ENCODE measurements around a stretch of chr5.

GRCh38 chr5:139306937-139308456 lies 14.0 kb downstream of the MATR3 start:
- PRO-cap, result no peak

GRCh38 chr5:139318694-139319030 lies 23.0 kb upstream of the PAIP2 start:
- PRO-cap, result no peak

- PRO-cap, result no peak
Measured at GRCh38 chr5:139357222-139357860, 15.7 kb downstream of the PAIP2 start.

DNA sequence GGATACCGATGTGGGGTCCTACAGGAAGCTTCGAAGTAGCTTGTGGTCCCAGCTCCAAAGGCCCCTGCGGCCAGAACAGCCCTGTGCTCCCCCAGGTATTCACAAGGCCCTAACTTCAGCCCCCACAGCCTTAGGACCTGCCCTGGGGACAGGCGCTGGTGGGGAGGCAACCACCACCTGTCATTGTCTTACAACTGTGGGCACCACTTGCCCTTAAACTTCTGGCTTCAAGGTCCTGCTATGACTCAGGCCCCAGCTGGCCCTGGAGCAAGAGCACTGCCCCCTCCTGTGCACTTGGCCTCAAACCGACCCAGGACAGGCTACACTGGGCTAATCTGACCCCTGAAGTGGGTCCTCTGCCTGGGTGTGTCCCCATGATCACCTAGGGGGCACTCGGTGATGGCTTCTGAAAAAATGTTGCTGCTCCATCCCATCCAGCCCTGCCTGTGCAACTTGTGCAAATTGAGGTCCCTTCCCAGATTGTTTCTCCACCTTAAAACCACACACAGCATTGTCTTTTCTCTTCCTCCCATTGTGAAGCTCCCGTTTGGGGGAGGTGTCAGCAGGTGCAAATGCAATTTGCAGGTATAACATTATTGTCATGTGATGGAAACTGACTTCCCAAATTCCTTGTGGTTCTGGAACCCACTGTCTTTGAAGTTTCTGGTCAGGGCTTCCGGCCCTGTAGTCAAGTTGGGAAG lies 1.1 kb upstream of the PROB1 start:
- PRO-cap, result no peak

DNA sequence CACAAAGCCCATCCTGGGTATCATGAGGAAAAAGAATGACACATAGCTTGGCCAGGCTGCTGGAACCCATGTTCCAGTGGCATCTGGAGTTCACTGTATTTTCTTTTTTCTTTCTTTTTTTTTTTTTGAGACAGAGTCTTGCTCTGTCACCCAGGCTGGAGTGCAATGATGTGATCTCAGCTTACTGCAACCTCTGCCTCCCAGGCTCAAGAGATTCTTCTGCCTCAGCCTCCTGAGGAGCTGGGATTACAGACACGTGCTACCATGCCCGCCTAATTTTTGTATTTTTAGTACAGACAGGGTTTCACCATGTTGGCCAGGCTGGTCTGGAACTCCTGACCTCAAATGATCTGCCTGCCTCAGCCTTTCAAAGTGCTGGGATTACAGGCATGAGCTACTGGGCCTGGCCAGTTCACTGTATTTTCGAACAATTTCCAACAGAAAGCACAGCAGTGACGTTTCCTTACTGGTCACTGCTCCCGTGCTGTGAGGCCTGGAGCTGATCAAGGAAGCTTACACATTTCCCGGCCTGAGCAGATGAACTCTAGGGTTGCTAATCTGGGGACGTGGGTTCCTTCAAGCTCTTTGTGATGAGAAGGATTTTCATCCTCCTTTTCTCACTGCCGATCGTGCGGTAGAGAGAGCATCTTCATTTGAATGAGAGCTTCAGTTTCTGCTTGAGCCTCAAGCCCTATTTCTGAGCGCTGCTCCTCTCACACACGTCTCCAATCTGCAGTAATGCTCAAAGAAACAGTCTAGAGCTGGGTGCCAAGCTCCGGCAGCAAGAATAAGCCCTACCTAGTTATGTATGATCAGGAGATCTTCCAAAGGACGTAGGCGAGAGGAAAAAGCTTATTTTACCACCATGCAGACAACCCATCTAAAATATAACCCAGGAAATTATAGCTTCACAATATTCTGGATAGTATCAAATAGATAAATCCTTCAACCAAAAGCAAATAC lies 7.1 kb upstream of the SPATA24 start:
- PRO-cap, result no peak

DNA sequence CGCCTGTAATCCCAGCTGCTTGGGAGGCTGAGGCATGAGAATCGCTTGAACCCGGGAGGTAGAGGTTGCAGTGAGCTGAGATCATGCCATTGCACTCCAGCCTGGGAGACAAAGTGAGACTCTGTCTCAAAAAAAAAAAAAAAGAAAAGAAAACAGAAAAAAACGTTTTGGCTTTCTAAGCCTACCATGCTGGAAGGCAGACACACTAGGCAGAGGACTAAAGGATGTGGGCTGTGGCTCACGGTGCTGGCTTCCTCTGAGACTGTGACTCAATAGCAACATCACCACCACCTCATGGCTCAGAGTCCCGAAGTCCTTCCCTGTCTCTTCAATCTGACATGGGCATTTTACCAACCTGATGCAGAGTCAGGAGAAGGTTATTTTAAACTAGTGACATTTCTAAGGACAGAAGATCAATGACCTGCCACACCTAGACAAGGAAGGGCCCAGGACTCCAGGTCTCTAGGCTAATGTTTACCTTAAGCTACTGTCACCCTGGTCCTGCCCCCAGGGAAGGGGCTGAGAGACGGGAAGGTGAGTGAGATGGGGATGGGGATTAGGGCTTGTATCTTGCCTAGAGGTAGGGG lies 3.7 kb downstream of the ECSCR start:
- PRO-cap, result no peak

- PRO-cap, result no peak
Measured at GRCh38 chr5:139478554-139479184, 3.9 kb downstream of the STING1 start.

GRCh38 chr5:139637260-139638104 lies 10.7 kb upstream of the CXXC5 start:
- PRO-cap, result bidirectional peak, plus-strand start at chr5:139637652, minus-strand start at chr5:139637493; bidirectional peak, plus-strand start at chr5:139637765, minus-strand start at chr5:139637788; bidirectional peak, plus-strand start at chr5:139637896, minus-strand start at chr5:139637905

DNA sequence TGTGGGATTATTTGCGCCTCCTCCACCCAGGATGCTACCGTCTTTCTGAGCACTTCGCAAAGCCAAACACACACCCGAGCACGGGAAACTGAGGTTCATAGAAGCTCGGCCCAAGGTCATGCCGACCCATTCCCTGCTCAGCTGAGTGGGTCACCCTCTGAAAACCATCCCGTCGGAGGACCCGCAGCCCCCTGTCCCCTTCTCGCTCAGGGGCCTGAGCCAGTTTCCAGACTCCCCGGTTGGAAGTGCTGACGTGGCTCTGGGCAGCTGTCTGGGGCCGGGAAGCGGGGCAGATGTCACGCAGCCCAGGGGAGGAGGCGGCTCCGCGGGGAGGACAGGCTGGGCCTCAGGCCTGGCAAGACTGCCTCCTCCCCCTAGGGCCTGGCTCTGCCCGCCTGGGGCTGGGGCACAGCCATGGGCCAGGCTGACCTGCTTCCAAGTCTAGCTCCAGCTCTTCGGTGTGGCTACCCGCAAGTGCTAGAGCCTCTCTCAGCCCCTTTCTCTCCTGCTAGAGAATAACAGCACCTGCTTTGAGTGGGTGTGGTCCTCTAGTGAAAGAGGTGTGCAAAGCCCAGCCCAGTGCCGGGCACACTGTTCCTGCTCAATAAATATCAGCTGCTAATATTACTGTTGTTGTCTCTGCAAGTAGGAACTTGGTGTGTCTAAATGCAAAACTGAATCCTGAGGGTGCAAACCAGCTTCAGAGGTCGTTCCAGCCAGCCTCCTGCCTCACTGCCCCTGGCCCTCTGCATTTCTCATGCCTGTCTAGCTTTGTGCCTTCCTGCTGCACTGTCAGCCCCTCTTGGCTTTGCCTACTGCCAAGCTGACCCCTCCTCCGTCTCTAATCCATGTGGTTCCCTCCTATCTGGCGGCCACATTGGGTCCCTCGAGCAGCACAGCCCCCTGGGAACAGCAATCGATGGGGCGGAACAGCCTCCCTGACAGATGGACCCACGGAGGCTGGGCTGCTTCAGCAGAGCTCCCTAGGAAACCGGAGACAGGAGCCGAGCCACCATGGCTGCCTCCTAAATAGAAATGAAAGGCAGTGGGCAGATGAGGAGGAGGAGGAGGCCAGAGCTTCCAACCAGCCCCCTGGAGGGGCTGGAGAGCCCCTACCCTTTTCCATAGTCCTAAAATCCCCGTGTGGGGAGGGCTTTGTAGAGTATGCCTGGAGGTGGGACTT lies 9.7 kb upstream of the CXXC5 start:
- PRO-cap, result bidirectional peak, plus-strand start at position 320 of the sequence, minus-strand start at position 226 of the sequence; bidirectional peak, plus-strand start at position 409 of the sequence, minus-strand start at position 491 of the sequence; bidirectional peak, plus-strand start at position 976 of the sequence, minus-strand start at position 775 of the sequence

DNA sequence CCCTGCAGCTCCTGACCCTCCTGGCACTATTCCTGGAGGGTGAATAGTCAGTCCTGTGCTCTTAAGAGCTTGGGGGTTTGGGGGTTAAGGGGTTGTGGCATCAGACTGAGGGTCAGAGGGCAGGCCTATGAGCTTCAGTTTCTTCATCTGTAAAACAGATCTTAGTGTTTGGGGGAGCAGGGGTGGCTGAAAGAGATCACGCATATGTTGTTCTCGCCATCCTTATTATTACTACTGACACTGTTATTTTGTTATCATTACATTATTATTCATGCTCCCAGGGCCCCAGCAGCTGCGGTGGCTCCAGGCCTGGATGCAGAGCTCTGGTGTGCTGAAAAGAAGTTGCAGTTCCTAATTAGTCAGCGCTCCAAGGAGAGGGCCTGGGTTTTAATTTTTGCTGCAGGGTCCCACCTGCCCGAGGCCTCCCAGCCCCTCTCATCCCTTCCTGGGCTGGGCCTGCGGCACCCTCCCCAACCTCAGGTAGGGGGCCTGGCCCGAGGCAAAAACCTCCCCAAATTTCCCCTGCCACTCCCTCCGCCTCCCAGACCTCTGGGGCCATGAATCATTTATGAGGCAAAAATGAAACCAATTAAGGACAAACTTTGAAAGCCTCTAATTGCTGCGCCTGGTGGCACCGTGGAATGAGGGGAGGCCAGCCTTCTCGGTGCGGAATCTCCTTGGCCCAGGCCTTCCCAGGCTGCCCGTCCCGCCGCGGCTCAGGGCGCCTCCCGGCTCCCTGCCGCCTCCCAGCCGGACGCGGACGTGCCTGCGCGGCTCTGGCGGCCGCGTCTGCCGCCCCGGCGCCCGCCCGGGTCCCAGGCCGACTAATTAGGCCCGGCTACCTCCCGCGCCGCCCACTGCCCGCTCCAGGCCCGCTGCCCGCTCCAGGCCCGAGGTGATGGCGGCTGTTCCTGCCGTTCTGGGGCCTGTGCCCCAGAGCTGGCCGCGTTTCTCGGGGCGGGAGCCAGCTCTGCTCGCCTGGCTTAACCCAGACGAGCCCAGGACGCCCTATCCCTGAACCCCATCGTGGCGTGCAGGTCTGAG lies 19.8 kb downstream of the CXXC5 start:
- PRO-cap, result no peak

DNA sequence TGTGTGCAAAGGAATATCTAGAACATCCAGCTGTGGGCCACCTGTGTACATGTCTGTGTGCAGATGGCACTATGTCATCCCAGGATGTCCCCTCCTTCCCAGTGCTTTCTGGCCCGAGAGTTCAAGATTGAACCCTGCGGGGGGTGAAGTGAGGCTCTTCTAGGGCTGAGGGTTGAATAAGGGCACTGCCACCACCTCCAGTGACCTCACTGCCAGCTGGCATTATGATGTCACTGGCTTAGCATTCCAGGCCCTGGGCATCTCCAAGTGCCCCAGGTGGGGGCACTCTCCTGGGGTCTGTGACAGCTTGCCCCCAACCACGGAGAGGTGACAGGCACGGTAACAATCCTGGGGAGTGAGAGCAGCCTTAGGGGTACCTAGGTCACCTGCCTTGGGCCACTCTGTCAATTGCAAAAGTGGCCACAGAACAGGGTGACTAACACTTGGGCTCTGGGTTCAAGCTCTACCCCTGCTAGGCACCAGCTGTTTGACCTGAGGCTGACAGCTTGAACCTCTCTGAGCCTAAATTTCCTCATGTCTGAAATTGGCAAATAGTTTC lies 27.1 kb downstream of the CXXC5 start:
- PRO-cap, result no peak

DNA sequence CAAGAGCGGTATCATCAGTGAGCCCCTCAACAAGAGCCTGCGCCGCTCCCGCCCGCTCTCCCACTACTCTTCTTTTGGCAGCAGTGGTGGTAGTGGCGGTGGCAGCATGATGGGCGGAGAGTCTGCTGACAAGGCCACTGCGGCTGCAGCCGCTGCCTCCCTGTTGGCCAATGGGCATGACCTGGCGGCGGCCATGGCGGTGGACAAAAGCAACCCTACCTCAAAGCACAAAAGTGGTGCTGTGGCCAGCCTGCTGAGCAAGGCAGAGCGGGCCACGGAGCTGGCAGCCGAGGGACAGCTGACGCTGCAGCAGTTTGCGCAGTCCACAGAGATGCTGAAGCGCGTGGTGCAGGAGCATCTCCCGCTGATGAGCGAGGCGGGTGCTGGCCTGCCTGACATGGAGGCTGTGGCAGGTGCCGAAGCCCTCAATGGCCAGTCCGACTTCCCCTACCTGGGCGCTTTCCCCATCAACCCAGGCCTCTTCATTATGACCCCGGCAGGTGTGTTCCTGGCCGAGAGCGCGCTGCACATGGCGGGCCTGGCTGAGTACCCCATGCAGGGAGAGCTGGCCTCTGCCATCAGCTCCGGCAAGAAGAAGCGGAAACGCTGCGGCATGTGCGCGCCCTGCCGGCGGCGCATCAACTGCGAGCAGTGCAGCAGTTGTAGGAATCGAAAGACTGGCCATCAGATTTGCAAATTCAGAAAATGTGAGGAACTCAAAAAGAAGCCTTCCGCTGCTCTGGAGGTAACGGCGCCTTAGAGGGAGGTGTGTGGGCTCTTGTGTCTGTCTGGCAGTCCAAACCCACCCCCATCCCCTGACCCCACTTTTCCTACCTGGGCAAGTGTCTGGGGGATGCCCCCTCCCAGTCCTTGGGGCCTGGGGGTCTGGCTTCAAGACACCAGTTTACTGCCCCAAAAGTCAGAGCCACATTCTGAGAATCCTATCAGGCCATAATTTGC lies 32.8 kb downstream of the CXXC5 start:
- PRO-cap, result no peak

GRCh38 chr5:140165664-140166195 lies 9.3 kb upstream of the CYSTM1 start:
- PRO-cap, result no peak

- PRO-cap, result no peak
Measured at GRCh38 chr5:140177774-140178449, 2.9 kb downstream of the CYSTM1 start.

GRCh38 chr5:140228074-140229032 lies 53.4 kb downstream of the CYSTM1 start:
- PRO-cap, result no peak

- PRO-cap, result no peak
Measured at GRCh38 chr5:140317950-140318318, 15.0 kb upstream of the PFDN1 start.

DNA sequence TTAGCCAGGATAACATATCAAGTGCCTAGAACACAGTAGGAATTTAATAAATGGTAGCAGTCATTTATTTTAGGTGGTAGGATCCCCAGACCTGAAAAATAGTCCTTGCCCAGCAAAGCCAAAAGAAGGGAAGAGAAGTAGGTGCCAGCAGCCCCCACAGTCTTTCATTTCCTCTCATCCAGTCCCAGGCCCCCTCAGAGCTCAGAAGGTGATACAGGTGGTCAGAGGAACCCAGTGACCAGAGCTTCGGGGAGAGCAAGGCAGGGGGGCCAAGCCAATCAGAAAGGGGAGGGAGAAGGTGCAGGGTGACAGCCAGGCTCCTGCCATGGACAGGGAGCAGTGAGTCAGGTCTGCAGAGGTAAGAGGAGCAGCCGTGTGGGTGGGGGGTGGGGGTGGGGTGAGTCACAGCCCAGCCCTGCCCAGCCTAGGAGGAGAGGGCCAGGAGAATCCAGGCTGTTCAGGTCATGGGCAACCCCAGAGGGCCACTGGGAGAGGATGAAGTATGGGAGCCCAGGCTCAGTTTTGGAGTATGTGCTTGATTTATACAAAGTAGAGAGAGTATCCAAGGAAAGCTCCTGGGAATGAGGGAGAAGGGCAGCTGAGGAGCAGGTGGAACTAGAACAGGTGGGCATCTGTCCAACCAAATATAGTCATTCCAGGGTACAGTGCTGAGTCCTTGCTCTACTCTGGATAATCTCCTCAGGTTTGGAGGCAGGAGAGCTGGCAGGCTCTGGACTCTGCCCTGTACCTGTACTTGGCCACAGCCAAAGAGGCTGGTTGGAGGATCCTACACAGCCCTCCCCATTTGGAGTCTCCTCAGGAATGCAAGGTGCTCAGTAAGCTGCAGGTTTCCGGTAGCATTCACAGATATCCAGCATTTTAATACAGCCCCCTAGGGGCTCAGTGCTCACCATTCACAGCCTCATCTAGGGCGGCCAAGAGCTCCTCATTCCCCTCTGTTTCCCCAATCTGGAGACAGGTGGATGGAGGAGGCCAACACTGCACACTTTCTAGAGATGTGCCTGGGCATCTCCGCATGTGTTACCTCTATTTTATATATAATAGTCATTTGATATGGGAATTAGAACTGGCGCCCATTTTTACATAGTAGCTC lies 1.6 kb downstream of the HBEGF start:
- PRO-cap, result no peak

GRCh38 chr5:140486526-140487102 lies 60.8 kb upstream of the EIF4EBP3 start:
- PRO-cap, result no peak

DNA sequence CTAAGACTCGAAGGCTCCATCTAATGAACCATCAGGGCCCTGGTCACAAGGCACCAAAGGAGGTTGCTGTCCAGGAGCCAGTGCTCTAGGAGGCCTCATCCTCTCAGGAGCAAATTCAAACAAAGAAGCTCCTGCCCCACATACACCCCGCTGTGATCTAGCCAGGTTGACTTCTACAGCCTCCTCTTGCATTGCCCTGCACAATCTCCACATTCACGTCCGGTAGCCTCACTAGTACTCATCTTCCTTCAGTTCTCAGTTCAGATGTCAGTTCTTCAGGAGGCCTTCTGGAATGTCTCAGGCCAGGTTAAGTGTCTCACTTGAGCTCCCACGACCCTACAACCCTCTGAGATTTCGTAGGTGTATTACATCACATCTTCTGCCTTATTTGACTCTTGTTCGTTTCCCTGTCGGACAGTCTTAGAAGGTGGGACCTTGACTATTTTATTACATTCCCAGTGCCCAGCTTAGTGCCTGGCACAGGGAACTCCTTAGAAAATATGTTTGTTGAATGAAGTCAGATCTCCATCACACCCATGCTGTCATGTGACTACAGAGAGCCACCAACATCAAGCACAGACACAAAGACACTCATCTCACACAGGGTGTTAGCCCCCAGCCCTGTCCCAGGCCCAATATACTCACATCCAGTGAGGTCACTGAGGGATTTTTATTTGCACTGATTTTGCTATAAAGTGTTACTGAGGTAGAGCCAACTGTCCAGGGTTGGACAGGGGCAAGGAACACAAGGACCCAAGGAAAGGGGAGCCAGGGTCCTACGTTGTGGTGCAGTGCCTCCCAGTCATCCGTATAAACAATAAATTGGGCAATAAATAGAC lies 563 bp upstream of the SRA1 start:
- PRO-cap, result bidirectional peak, plus-strand start at position 549 of the sequence, minus-strand start at position 502 of the sequence

DNA sequence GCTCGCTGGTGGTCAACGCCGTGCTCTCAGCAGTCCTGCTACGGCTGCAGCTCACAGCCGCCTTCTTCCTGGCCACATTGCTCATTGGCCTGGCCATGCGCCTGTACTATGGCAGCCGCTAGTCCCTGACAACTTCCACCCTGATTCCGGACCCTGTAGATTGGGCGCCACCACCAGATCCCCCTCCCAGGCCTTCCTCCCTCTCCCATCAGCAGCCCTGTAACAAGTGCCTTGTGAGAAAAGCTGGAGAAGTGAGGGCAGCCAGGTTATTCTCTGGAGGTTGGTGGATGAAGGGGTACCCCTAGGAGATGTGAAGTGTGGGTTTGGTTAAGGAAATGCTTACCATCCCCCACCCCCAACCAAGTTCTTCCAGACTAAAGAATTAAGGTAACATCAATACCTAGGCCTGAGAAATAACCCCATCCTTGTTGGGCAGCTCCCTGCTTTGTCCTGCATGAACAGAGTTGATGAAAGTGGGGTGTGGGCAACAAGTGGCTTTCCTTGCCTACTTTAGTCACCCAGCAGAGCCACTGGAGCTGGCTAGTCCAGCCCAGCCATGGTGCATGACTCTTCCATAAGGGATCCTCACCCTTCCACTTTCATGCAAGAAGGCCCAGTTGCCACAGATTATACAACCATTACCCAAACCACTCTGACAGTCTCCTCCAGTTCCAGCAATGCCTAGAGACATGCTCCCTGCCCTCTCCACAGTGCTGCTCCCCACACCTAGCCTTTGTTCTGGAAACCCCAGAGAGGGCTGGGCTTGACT lies 3.6 kb downstream of the SLC35A4 start:
- PRO-cap, result no peak

Data from neuron (in vitro differentiated cells).